ENCODE measurements around the genes GDAP2 and WARS2.

DNA sequence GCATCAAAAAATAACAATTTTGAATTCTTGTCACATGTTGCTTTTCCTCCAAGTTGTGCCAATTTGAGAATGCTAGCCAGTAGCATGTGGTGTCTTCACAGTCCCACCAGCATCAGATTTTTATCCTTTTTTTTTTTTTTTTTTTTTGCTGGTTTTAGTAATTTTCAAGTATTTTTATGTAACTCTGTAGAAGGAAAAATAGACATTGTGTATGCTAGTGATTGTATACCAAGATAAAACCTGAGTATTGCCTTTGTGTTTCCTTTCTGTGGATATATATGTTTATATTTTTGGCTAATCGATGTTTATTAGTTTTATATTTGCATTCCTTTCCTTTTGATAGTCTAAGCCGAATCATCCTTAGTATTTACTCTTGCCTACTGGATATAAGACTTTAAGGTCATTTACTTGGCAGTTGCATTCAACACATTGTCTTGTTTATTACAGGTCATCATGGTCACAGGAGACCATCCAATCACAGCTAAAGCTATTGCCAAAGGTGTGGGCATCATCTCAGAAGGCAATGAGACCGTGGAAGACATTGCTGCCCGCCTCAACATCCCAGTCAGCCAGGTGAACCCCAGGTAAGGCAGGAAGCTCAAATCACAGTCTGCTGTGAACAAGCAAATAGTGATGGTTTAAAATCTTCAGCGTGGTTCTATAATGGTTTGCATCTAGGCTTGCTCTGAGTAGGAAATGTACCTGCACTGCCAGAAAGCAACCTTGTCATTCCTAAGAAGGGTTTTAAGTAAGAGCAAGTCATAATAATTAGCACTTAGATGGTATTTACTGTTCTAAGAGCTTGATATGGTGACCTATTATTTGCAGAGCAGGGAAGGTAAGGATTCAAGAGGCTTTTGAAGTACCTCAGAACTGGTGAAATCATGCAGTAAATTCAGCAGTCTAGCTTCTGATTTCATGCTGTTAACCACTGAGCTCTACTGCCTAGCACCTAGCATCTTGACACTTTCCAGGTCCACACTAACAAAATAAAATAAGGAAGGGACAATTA is 23.4 kb downstream of the ATP1A1 start:
- PRO-cap = no peak

DNA sequence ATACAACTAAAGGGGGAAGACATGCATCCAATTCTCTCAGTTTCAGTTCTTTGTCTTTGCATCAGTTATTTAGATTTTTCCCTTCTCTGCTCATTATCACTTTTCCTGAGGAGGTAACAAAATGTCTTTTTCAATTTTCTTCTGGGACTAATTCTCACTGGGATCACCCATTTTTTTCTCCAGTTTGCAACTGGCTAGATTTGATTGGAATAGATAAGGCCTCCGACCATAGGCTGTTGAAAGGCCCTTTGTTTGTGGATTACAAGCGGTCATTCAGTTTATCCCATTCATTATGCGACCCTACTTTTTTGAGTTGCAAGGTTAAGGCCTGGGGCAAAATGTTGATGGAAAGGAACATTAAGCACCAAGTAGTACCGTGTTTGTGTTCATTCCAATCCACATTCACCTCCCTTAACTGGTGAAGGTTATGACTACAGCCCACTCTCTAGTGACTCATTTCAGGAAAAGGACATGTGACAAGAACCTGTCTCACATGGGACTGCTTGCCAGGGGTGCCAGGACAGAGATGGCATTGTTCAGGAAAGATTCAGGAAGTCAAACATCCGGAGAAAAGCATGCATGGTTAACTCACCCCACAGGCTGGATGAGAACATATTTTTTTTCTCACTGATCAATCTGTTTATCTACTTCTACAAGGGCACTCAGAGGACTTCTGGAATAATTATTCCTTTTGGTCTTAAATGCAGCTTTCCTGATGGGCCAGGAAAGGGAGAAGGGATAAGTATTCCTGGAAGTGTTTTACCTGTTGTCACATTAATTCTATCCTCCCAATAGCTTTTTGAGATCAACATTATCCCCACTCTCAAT is 81.6 kb downstream of the CD58 start:
- PRO-cap = no peak

DNA sequence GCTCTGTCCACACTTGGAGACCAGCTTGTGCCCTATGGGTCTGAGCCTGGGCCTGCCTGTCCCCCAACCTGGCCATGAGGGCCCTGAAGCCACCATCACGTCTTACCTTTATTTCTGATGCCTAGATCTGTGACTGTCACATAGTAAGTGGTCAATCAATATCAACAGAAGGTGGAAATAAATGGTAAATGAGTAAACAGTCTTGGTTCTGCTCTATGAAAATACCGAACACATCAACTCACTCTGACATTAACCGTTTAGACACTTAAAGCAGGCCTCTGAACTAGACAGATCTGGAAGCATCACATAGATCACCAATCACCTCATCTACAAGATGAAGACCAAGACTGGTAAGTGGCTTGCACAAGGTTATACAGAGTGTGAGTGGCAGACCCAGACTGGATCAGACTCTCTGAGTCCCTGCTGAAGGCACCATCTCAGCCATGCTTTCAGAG is 79.6 kb downstream of the CD58 start:
- PRO-cap = no peak

GRCh38 chr1:116769445-116770280 is 15.4 kb downstream of the CD2 start:
- PRO-cap = no peak

GRCh38 chr1:117060964-117061365 is 839 bp downstream of the TTF2 start:
- PRO-cap = no peak

GRCh38 chr1:117271850-117272368 is 61.2 kb upstream of the VTCN1 start:
- PRO-cap = no peak

GRCh38 chr1:117367876-117368219 is 599 bp downstream of the MAN1A2 start:
- PRO-cap = no peak

GRCh38 chr1:117368665-117369096 is 1.4 kb downstream of the MAN1A2 start:
- PRO-cap = no peak

DNA sequence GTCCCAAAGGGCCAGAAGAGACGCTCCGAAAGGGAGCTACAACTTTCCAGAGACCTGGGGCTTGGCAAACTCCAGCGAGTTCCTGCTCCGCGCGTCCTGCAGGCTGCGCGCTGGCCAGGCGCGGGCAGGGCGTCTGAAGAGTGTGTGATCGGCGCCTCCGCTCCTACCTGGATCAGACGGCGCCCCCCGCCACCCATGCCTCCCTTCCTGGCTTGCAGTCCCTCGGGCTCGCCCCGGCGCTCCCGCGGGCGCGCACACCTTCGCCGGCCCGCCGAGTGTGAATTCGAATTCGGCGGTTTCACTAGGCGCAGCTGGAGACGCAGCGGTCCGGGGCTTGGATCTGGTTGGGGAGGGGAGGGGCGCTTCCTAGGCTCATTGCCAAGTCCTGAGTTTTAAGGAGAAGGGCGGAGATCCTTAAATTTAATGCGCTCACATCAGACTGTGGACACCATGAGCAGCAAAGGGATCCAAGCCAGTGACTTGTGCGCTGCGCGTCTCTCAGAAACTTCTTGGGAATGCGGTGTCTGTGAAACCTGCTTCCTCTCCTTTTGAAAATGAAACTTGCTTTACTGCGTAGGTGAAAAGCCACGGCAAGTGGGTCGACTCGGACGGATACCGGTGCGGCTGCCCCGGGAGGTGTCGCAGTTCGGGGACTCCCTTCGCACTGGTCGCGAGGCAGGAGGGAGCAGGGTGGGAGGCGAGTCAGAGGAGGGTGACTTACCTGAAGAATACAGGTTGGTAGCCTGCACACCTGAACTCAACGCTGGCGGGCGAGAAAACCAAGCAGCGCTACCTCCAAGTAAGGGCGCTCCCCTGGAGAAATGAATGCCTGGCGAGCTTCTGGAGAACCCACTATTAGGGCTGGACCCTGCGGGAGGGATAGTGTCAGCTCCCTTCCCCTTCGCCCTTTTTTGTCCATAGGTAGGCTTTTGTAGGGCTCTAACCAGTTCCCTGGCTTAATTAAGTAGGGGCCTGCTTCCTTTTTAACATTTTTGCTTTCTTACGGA is 831 bp downstream of the TENT5C start:
- PRO-cap = no peak

DNA sequence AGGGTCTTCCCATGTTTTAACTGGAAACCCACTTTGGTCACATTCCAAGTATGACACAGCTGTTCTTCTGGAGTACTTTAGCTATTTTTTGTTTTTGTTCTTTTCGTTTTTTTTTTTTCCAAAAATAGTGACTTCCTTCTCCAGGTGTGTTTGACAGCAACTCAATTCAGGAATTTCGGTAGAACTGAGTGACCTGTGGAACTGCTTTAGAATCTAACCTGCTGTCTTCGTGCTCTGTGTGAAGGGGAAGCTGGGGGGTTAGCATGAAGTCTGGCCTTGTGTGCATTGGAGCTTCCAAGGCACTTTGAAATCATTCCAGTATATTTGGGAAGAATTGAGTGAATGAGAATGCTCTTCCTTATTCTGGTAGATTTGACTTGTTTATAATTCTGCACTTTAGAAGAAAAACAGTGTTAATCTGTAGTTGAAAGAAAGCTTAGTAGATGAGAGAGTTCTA is 19.2 kb downstream of the TENT5C start:
- PRO-cap = no peak

DNA sequence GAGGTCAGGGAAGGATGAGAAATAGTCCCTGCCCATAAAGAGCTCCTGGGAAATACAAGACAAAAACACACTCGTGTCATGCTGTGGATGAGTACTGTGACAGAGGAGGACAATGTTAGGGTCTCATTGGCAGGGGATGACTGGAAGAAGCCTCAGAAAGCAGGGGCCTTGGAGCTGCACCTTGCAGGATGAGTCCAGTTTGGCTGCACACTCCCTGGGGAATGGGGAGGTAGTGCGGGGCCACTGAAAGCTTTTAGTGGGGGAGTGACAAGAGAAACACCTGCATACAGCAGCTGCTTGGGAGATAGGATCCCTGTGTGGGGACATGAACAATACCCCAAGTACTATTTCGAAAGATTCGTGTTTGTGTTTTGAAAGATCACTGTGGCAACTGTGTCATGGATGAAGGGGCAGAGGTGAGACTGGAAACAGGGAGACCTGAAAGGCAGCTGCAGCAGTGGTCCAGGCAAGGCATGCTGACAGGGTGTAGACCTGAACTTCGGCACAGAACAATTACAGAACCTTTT is 32.8 kb downstream of the TENT5C start:
- PRO-cap = no peak

- PRO-cap = no peak
Observed at GRCh38 chr1:117651400-117652050, 45.7 kb downstream of the TENT5C start.

DNA sequence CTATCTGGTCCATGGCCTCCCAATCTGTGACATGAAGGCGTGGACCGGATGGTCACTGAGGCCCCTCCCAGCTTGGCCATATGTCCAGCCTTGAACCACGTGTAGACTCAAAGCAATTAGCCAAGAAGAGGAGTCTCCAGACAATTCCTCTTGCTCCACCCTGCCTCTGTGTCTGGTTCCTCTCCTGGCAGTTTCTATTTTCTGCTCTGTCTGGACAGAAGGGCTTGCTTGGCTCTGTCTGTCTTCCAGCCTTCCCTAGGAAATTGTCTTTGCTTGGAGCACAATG is 66.0 kb downstream of the TENT5C start:
- PRO-cap = no peak

- PRO-cap = no peak
Observed at GRCh38 chr1:117778774-117779004, 150.7 kb downstream of the GDAP2 start.

- PRO-cap = no peak
Observed at GRCh38 chr1:117826316-117826957, 103.0 kb downstream of the GDAP2 start.

DNA sequence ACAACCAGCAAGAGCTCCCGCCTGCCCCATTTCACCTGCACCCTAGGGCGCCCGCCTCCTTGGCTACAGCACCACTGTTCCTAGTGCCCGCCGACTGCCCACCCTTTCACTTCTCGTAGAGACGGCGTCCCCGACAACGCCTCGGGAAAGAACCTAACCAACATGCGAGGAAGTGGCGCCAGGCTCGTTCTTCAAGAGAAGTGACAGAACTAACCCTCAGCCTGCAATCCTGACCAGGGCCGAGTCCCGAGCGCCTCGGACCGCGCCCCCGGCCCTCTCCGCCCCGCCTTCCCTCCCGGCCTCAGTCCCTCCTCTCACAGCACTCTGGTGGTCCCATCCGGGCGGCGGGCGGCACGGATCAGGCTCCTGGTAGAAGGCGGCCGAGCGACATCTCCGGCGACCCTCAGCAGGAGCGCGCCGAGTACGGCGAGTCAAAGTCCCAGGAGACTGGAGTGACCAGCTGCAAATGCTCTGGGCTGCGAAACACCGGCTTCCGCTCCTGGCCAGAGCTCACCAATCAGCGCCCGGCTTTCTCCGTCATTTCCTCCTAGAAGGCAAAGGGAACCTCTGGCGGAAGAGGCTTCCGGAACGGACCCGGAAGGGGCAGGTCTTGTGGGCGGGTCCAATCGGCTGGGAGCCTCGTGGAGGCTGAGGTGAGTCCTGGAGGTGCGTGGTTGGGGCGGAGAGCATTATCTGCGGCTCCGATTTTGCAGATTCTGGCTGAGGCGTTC is at the start of gene GDAP2:
Gene GDAP2, minus strand, starts transcription at position 492 of the 731 bp plus-strand sequence.
- PRO-cap = bidirectional peak, plus-strand start at position 656 of the sequence, minus-strand start at position 446 of the sequence

DNA sequence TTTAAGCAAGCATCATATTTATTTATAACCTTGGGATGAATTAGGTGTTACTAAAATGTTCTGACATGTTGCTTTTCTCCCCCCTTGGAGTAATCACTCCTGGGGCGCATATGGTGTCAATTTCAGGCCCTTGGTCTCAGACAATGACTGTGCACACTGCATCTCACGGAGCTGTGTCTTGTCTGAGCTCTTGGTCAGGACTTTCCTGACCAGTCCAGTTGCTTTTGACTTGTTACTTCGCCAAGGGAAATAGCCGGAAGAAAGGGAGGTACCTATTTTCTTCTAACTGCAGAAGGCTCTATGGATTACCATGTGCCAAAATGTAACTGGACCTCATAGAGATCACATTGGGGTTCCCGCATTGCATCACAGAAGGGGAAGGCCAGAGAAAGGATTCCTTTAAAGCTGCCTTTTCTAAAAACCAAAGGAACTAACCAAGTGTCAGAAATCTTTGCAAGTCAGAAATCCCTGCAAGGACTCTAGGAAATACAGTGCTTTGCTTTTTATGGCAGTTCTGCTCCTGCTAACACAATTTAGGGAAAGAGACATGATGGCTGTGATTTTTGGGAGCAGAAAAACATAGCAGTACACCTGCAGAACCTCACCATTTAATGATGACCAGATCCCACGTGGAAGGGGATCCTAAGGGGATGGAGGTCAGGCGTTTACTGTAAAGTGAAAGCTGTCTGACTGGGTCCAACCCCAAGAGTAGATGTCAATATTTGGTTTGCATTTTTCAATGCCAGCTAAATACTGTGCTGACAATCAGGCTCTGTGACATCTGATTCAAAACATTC is 68.5 kb downstream of the SPAG17 start:
- PRO-cap = no peak

DNA sequence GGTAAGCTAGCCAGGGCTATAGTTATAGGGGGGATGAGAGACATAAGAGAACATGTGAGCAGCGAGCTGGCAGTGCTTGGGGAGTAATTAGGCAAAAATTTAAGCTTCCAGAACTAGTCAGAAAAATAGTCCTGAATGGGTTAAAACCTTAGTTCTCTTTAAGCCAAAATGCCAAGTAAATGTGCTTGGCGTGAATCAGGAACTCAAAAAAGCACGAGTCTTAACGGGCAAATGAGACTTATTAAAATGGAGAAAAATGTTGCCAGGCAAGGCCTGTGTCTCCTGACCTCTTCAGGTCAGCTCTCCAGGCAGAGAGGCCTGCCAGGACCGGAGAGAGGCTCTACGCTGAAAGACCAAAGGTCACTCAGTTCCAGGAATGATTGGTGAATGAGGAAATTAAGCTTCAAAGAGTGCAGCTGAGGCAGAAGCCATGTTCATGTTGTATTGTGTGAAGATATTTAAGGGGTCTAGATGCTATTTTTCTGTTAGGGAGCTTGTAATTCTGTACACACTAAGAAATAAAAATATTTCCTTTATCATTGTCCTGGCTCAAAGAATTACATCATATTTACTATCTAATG is 66.6 kb downstream of the SPAG17 start:
- PRO-cap = no peak

- PRO-cap = no peak
Observed at GRCh38 chr1:118852212-118852411, 136.0 kb downstream of the TBX15 start.

GRCh38 chr1:119139875-119140879 is at the start of gene WARS2:
TSS of gene WARS2 (minus strand) at chr1:119140653.
- PRO-cap = no peak